Placental pericyte (primary cell): ENCODE data around the gene LIMCH1.

- CAGE, long polyA plus RNA, result no peak
Observed at GRCh38 chr4:39467528-39467883, 8.7 kb downstream of the LIAS start.

GRCh38 chr4:39470293-39470786 is 11.5 kb downstream of the LIAS start:
- CAGE, long polyA plus RNA, result no peak

- CAGE, long polyA plus RNA, result no peak
Observed at GRCh38 chr4:39543816-39544429, 16.7 kb upstream of the UGDH start.

GRCh38 chr4:39565970-39566679 is 38.9 kb upstream of the UGDH start:
- CAGE, long polyA plus RNA, result no peak

GRCh38 chr4:39866402-39867171 is 111.1 kb downstream of the PDS5A start:
- CAGE, long polyA plus RNA, result no peak

DNA sequence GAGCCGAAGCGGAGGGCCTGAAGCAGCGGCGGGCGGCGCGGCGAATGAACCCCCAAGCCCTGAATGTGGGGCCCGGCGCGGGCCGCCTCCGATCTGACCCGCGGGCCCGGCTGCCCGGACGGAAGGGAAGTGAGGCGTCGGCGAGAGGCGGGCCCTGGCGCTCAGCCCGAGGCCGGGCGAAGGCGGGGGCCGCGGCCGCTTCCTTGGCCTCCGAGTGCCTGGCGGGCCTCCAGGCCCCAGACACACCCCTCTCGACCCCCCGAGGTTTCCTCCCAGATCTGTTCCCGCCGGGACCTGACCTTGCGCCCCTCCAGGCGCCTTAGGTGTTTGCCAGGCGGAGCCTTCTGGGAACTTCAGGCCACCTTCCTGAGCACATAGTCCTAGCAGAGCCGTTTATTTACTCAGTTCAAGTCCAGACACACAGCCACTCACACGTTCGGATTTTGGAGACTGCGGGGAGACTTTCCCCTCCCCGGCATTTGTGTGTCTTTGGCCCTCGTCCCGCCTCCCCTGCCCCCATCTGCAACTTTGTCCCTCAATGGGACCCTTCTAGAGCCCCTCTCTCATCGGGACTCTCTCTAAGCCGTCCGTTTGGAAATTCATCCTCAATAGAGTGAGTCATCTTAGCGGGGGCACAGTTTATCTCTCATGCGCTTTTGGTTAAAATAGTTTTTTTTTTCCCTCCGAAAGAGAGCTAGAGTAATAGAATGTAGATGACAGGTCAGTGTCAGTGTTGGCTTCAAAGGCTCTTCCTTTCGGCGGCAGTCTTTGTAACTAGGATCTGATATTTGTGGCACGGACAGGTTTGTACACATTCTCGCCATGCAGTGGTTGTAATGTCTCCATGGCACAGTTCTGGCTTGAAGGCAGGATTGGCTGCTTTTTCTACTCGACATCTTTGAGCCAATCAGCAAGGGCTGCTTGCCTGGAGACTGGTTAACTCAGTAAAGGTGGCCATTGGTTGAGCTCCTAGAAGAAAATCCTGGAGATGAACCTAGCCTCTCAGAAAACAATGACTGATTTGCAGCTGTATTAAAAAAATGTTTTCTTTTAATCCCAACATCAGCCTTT is 790 bp downstream of the N4BP2 start:
- CAGE, long polyA plus RNA, result no peak

DNA sequence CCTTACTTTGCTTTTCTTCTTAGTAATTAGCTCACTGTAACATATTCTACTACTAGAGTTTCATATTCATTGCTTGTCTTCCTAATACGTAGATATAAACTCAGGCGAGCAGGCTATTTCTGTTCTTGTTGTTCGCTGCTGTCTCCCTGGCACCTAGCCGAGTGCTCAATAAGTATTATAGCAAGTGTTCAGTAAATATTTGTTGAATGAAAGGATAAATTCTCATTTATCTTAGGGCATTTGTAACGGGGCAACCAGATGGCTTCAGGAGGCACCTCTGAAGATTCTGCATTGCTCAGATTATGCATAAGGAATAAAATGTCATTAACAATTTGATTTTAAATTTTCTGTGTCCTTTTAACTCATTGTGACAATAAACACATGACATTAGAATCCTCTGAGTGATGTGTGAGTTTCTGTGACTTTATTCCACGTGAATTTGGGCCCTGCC is 6.7 kb upstream of the RHOH start:
- CAGE, long polyA plus RNA, result no peak

- CAGE, long polyA plus RNA, result no peak
Observed at GRCh38 chr4:40195987-40196635, 720 bp upstream of the RHOH start.

DNA sequence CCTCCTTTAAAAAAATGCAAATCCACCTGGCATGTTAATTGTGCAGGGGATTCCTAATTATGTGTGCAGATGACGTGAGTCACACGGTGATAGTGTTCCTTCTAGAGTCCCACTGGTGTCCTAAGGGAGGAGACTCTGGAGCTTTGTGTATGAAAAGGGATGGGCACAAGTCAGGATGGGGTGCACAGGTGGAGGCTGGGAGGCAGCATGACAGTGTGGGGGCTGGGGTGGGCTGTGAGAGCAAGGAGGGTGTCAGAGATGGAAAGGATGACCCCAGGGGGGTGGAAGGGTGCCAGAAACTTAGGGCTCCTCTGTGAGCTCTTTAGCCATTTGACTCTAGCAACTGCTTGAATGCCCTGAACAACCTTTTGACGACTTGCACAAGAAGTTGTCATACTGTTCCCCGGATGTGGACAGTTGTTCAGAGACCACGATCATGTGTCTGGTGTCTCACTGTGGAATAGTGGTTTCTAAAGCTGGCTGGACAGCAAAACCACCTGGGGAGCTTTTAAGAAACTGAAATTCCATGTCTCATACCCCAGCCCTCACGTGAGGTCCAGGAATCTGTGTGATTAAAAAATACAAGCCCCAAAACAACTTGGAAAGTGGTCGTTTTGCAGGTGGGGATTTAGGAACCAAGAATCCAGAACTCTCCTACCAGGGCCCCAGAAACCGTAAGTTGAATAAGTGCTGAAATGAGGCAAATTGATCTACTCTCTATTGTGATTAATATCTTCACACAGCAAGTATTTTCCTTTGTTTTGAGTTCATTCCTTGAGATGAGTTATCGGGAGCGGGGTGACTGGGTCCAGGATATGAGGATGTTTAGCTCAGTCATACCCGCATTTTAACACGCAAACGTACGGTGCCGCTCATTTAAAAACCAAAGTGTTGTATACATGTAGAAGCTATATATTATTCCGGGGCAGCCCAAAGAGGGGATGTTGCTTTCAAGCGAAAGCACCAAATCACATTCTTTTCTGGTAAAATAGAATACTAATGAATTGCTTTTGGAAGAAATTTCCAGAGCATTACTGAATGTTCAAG is 3.4 kb downstream of the RHOH start:
- CAGE, long polyA plus RNA, result no peak

- CAGE, long polyA plus RNA, result no peak
Observed at GRCh38 chr4:40217956-40218585, 21.2 kb downstream of the RHOH start.

DNA sequence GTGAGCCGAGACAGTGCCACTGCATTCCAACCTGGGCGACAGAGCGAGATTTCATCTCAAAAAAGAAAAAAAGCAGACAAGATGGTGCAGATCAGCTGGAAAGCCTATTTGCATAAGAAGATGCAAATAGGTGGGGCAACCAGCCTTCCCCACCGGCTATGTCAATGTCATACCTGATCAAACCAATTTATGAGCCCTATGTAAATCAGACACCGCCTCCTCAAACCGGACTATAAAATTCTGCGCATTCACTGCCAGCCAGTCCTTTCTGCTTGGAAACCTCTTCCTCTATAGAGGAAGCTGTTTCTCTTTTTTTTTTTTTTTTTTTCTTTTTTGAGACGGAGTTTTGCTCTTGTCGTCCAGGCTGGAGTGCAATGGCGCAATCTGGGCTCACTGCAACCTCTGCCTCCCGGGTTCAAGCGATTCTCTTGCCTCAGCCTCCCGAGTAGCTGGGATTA is 64.5 kb upstream of the CHRNA9 start:
- CAGE, long polyA plus RNA, result no peak

DNA sequence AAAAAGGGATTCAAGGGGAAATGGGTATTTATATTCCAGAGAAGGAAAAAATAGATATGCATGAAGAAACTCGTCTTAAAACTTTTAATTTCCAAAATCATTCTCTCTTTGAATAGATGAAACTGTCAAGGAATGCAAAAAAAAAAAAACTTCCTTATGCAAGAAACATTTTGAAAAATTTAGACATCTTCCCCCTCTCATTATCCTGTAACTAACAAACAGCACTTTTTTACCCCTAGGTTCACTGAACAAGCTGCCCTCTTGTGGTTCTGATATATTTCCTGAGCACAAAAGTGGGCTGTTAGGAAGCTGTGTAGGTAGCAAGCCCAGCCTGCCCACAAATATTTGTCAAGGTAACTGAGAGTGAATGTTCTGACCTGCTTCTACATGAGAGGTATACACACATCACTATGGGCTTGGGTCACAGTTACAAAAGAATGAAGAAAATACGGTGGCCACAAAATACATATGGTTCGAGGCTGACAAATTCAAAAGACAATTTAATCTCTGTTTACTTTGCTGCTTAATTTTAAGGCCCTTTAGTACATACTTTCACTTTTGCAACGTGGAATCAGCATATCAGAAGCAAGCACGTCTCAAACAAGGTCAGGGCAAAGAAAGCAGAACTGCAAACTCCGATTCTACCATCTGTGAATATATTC is 78.8 kb downstream of the RBM47 start:
- CAGE, long polyA plus RNA, result no peak

DNA sequence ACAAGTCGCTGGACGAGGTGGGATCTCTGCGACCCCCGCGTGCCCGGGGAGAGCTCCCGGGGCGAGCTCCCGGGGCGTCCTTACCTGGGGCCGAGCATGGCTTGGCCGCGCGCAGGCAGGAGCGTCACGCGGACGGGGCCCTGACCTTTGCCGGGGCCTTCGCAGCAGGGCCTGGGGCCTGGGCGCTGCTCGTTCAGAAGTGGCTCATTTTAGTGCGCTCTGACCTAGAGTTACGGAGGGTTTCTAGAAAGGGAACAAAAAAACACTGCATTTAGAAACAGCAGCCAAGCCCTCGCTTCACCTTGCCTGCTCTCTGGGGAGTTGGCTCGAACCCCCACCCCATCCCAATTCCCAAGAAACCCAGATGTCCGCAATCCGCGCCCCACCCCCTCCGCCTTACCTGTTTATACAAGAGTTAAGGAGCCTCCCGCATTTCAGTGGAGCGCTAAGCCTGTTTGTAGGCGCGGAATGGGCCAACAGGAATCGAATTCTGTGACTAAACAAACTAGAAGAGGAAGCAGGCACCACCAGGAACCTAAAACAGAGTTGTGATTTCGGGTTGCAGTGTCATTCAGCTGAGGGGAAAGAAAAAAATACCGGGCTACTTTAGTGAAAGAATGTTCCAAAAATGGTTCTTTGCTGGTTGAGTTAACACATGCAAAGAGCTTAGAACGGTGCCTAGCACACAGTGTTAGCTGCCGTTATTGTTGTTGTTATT is 874 bp upstream of the RBM47 start:
- CAGE, long polyA plus RNA, result no peak

GRCh38 chr4:40842522-40843143 is 92.9 kb downstream of the NSUN7 start:
- CAGE, long polyA plus RNA, result no peak

DNA sequence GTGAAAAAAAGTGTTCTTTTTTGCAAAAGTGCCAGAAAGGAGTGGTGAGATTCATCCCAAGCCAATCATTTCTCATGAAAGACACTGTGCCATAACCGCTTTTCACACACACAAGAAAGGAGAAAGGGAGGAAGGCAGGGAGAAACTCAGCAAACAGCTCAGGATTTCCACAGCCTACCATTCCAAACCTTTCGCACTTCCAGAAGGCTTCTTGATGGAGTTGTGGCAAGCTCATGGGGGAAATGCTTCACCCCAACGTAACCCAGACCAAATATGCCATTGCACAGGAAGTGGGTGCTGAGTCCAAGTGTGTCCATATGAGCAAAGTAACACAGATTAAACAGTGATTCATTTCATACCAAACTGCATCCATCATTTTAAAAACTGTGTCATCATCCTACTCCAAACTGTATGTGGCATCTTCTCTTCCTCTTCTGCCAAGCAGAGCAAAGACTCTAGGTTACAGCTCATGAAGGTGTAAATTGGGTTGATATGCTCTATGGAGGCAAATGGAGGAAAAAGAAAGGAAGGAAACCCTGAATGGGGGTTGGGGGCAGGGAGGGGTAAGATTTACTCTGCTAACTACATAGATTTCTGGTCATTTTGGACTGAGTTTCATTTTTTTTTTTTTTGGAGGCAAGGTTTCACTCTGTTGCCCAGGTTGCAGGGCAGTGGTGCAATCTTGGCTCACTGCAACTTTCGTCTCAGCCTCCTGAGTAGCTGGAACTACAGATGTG is 223.8 kb downstream of the APBB2 start:
- CAGE, long polyA plus RNA, result no peak

- CAGE, long polyA plus RNA, result no peak
Observed at GRCh38 chr4:41378311-41378948, 121.7 kb downstream of the UCHL1 start.

- CAGE, long polyA plus RNA, result no peak
Observed at GRCh38 chr4:41537826-41538641, at the start of gene LIMCH1. Gene LIMCH1, plus strand, starts transcription at chr4:41538157.

GRCh38 chr4:41645926-41646465 is 102.5 kb downstream of the PHOX2B start:
- CAGE, long polyA plus RNA, result no peak

GRCh38 chr4:41650145-41650686 is 98.3 kb downstream of the PHOX2B start:
- CAGE, long polyA plus RNA, result no peak

DNA sequence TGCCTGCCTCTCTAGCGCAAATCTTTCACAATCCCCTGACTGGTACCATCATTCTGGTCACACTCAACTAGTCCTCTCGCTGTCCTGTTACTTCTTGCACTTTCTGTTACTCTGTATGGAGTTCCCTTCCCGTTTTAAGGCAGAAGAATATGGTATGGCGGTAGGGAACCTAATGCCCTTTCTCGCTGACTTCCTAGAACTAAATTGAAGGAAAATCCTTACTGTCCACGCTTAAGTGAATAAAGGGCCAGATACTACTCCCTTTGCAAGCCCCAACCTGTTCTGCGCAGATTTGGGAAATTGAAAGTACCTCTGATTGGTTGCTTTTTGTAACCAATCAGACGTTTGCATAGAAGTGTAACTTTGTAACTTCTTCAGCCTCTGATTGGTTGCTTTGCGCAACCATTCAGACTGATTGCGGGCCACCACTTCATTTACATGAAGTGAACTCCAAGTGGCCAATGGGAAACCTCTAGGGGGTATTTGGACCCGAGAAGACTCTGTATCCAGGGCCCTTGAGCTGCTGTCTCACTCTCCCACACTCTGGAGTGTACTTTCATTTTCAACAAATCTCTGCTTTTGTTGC is 1.2 kb upstream of the TMEM33 start:
- CAGE, long polyA plus RNA, result no peak